SK-N-MC (cell line): ENCODE data around the gene CENPP.

DNA sequence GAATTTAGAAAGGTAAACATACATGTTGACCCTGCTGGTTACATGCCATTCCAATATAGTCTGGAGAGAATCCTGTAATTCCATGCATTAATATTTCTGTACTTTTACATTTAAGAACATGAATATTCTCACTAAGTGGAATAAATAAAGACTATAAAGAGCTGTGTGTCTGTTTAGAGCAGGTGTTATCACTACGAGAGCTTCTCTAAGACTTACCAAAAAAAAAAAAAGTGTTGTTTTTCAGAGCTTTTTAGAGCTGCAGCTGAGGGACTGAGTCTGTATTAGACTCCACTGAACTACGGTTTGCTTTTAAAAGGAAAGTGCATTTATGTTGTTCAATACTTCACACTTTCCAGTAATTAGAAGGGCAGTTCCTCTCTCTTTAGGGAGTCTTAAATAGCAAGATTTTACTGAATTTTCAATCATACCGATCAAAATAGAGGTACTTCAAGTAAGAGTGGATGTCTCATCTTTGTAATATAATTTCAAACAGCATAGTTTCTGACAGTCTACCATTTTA lies 2.2 kb downstream of the SYK start:
- RRBS, result no CpG with 5 or more reads among the region's 3 CpGs

- RRBS, result no CpG with 5 or more reads among the region's 10 CpGs
Observed at GRCh38 chr9:91246703-91247845, 114.6 kb downstream of the AUH start.

- RRBS, result no CpG with 5 or more reads among the region's 3 CpGs
Observed at GRCh38 chr9:91358864-91359885, 2.5 kb downstream of the AUH start.

- RRBS, result 21% methylated on average over 13 of the region's 60 CpGs
Observed at GRCh38 chr9:91421231-91421880, 2.3 kb downstream of the NFIL3 start.

GRCh38 chr9:91517608-91517816 lies 93.9 kb upstream of the NFIL3 start:
- RRBS, result no CpG with 5 or more reads among the region's 2 CpGs

DNA sequence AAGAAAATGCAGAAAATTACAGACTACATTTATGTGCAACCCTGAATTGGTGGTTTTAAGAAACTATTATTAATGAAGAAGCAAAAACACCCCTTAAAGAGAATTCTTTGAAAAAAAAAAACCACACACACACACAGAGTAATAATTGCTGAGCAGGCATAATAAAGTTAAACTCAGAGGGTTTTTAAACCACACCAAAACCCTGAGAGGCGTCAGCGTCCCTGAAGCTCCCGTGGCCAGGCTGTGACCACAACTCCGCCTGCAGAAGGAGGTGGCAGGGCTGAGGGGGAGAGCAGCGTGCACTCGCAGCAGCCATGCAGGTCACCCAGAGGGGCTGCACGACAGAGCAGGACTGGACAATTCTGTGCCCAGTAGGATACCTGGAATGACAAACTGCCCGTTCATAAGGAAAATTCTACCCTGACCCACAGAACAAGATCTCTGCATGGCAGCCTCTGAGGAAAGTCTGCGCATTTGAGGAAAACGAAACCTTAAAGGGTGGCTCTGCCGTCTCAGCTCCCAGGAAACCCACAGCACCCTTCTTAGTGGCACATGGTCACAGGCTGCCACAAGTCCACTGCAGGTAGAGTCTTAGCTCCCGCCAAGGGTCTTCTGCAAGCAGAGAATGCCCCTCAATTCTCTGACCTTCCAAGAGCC lies 44.0 kb downstream of the ROR2 start:
- RRBS, result no CpG with 5 or more reads among the region's 12 CpGs

DNA sequence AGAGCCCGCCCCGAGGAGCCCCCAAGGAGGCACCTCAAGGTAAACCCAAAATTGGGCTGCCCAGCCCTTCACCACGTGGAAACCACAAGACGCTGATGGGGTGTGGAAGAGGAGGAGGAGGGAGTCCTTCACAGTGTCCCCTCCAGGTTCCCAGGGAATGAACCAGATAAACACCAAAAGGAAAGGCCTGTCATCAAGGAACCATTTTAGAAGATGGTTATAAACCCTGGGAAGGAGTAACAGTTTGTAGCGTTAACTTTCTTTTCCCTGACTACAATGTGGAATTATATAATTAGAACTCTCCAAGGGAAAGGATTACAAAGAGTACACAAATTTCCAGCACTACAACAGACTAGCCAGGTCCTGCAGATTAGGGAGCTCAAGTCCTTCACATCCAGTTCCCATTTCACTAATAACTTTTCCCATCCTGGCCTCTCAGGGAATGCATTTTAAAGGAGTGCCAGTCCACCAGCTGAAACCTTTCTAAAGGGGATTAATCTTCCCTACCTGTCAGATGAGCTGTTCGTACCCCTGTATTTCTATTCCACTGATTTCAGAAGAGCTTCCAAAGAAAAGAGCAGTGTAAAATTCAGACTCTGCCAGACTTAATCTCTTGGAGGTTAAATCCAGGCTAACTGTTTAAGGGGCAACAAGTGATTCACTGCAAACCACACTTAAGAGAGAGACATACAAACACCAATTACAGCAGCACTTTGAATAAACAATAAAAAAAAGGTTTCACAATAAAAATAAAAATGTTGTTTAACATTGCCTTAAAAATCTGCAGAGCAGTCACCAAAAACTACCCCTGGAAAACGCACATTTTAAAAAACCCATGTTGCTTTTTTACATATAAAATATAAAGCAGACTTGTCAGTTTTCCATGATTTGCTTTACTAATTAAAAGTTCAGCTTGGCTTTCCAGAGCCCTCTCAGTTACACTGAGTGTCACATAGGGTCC lies 3.4 kb downstream of the ROR2 start:
- RRBS, result no CpG with 5 or more reads among the region's 7 CpGs

GRCh38 chr9:91949294-91949521 lies 820 bp downstream of the ROR2 start:
- RRBS, result 3% methylated on average over 8 of the region's 20 CpGs

GRCh38 chr9:92325758-92326458 lies at the start of gene CENPP:
Gene CENPP (plus strand): TSS chr9:92325953.
- RRBS, result 1% methylated on average over 23 of the region's 57 CpGs

DNA sequence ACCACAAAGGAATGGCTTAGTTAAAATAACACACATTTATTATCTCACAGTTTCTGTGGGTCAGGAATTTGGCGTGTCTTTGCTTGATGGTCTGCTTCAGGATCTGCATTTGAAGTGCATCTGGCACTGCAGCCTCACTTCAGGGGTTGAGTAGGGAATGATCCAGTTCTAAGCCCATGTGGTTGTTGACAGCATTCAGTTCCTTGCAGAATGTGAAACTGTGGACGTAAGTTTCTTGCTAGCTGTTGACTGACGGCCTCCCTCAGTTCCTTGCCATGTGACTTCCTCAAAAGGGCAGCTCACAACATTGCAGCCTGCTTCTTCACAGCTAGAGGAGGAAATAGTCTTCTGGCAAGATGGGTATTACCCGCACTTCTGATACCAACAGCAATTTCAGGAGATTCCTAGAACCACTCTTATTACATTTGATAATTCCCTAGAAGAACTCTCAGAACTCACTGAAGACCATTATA lies 2.2 kb upstream of the OGN start:
- RRBS, result no CpG with 5 or more reads among the region's 4 CpGs

DNA sequence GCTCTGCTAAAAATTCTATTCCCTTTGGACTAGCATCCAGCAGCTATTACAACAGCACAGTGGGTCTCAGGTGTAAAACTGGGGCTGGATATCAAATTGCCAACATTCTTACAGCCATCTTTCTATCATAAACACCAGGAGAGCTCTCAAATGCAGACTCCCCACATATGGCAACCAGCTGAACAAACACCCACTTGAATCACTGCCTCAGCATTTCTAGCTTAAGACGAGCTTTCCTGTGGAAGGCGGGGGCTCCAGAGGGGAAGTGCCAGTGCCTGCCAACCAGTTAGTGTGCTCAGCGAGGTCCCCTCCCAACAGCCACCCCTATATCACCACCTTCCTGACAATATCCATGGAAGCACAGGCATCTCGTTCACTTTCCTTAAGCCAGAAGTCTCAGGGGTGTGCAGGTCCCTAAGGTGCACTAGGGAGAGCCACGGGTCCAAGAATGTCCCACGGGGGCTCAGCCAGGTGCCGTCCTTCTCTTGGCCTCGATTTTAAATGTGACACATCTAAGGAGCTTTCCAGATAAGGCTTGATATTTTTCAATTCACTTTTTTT lies 62.1 kb downstream of the IPPK start:
- RRBS, result no CpG with 5 or more reads among the region's 8 CpGs

DNA sequence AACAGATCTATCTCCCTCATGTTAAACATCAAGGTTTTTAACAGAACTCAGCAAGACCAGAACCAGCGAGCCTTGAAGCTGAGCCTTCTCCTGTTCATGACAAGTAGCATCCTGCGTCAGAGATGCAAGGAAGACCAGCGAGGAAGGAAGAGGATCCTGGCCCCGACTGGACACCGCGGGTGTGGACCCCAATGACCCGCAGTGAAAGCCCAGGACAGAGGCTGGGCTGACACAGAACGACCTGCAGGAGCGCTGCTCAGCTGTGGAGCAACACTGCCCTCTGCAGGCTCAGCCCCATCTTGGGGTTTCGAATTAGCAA lies 35.4 kb downstream of the IPPK start:
- RRBS, result no CpG with 5 or more reads among the region's 10 CpGs

DNA sequence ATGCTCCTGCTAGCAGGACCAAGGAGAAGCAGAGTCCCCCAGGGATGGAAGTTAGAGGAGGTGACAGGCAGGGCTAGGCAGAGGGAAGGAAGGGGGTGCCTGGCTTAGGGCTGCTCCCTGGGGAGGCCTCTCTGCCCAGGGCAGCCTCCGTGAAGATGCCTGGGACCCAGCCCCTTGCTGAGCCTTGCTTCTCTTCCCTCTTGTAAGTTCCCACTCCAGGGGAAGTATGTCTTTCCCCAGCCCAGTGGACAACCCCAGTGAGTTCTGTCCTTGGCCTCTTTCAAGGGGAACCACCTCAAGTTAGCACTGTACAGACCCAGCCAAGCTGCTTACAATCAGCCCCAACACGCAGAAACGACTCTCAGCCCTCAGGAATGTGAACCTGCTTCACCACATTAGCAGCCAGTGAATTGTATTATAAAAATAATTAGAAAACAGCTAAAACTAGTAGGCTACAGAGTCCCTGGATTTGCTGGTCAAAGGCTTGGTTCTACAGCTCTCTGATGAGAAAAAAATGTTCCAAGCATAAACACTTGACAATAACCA lies 10.8 kb upstream of the IPPK start:
- RRBS, result no CpG with 5 or more reads among the region's 3 CpGs

- RRBS, result no CpG with 5 or more reads among the region's 5 CpGs
Observed at GRCh38 chr9:92712281-92712720, 42.4 kb upstream of the IPPK start.

GRCh38 chr9:92728873-92729945 lies 35.4 kb downstream of the BICD2 start:
- RRBS, result 67% methylated on average over 3 of the region's 24 CpGs

DNA sequence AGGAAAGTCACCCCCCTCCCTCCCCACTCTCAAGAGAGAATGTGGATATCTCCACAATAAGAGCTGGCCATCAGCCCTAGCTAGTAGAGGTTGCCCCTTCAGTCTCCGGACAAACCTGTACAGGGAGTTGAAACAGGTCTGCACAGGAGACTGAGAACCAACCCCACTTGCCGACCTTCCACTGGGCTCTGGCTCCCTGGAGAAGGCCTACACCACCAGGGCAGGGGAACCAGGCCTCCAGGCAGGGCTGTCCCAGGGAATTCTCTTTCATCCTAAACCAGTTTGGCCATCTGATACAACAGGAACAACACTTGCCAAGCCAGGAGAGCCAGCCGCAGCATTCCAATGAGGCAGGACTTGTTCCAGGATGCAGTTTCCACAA lies 26.1 kb downstream of the BICD2 start:
- RRBS, result no CpG with 5 or more reads among the region's 3 CpGs

DNA sequence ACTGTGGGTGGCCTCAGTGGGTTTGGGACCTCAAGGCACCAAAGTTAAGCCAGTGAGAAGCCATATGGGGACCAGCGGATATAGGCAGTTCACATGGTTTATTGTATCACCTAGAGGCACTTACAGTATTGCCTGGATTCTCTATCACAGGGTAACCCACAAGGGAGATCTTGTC lies 21.5 kb downstream of the FGD3 start:
- RRBS, result no CpG with 5 or more reads among the region's 1 CpG

- RRBS, result no CpG with 5 or more reads among the region's 1 CpG
Observed at GRCh38 chr9:93036393-93036657, 22.2 kb upstream of the SUSD3 start.

DNA sequence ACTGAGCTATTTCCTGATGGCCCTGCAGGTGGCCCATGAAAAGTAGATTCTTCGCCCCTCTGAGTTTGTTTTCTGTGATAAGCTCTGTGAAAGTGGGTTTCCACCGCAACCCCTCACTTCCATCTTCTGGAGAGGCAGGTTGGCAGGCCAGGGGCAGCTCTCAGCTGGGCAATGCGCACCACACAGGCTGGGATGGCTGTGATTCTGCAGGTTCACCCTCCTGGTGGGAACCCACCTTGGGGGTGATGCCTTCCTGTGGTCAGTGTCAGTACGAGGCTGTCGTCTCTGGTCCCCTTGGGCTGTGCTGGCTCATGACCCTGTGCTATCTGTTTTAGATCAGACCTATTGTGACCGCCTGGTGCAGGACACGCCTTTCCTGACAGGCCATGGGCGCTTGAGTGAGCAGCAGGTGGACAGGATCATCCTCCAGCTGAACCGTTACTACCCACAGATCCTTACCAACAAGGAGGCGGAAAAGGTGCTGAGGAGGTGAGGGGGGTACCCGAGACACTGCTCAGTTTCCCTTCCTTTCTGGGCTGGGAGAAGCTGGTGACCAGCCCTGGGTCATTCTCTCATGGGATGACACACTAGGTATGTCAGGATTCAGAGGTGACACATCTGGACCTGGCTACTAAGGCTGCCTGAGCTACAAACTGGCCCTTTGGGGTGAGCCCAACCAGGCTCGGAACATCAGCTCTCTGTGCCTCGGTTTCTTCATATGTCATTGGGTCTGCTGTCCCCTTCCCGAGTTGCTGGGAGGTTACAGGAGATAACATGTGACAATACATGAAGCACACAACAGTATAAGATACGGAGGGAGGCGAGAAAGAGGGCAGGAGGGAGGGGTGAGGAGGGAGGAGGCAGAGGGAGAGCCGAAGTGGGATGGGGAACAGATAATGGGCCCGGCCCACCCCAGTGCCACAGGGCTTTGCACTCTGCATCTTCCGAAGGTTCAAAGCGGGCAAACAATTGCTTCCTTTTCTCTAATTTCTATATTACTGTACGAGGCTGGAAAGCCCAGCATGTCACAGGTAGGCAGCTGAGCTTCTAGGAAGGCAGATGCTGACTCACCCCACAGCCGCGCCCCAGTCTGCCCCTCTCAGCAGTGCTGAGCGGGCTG lies 11.7 kb downstream of the CARD19 start:
- RRBS, result no CpG with 5 or more reads among the region's 24 CpGs

DNA sequence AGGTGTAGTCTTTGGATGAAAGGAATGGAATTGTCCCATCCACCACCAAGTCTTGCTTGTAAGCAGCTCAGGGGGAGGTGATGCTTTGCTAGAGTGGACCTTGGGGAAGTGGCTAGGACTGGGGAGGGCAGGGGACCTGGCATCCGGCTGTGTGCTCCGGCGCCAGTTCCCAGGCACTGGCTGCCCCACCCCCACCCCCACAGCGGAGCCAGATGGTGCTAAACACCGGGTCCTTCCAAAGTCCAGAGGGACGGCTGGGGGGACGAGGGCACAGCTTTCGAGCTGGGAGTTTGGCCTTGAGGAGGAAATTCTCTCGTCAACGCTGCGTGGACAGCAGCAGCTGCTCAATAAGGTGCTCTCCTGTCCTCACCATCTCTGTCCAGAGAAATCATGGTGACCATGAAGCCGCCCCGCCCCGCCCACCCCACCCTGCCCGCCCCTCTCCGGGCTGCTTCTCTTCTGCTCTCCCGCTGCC lies 115.5 kb downstream of the WNK2 start:
- RRBS, result 86% methylated on average over 6 of the region's 17 CpGs